Heart (tissue), 3 donors: Measurements from ENCODE around the gene SLC27A4.

DNA sequence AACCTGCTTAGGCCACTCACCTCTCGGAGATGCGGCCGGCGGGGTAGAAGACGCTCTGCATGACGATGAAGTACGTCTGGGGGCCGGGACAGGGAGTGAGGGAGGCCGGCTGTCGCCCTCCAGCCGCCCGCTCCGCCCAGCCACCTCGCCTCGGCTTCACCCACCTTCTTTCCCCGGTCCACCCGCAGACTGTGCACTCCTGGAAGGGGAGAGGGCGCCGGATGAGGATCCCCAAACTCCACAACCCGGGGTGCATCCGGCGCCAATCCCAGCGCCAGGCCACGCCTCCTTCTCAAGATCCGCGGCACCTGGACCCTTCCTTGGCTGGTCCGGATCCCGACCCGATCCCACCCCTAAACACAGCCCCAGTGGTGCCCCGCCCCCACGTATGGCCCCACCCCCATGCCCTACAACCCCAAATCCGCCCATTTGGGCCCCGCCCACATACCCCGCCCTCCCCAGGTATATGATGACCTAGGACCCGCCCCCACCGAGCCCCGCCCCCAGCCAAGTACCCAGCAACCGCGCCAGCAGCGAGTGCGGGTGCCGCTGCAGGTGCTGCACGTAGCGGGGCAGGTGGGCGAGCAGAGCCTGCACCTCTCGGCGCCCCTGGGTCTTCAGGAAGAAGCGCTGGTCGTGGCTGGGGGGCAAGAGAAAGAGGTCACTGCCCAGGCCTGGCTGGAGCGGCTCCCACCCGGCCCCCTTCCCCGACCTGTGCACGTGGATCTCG lies 3.3 kb downstream of the PIP5KL1 start:
- RAMPAGE, long total RNA, 2 experiments = no peak in any of the 2 experiments

- RAMPAGE, long total RNA, 2 experiments = no peak in any of the 2 experiments
Observed at GRCh38 chr9:127944529-127945022, 6.9 kb upstream of the DPM2 start.

DNA sequence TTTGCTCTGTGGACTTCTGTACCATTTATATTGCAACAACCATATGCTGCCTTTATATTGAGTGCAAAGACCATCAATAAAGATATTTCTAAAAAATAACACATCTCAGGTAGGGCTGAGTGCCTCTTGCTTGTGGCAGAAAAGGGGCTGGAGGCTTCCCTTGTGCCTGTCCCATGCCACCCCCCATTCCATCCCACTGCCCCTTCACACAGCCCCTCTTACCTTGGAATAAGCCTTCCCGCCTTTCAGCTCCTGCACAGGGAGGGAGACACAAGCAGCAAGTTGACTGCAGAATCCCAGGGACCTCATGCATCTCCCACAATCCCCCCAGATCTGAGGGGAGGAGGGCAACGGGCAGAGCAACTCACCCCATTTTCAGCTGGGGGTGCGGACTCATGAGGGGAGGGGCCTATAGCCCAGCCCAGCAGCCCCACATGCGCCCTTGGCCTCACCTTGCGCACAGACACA lies 15.7 kb upstream of the DPM2 start:
- RAMPAGE, long total RNA, 2 experiments = no peak in any of the 2 experiments

GRCh38 chr9:127966342-127967013 lies 14.3 kb downstream of the EEIG1 start:
- RAMPAGE, long total RNA, 2 experiments = no peak in any of the 2 experiments

DNA sequence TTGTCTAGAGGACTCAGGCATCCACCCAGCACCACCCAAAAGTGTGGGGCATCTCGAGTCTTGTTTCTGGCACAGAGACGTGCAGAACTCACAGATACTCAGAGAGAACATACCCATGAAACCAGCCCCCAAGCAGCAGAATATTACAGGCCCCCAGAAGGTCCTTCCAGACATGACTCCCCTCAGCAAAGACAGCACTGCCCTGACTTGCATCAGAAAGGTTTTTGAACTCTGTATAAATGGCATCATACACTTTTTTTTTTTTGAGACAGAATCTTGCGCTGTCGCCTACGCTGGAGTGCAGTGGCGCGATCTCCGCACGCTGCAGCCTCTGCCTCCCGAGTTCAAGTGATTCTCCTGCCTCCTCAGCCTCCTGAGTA lies 10.9 kb downstream of the EEIG1 start:
- RAMPAGE, long total RNA, 2 experiments = no peak in any of the 2 experiments

DNA sequence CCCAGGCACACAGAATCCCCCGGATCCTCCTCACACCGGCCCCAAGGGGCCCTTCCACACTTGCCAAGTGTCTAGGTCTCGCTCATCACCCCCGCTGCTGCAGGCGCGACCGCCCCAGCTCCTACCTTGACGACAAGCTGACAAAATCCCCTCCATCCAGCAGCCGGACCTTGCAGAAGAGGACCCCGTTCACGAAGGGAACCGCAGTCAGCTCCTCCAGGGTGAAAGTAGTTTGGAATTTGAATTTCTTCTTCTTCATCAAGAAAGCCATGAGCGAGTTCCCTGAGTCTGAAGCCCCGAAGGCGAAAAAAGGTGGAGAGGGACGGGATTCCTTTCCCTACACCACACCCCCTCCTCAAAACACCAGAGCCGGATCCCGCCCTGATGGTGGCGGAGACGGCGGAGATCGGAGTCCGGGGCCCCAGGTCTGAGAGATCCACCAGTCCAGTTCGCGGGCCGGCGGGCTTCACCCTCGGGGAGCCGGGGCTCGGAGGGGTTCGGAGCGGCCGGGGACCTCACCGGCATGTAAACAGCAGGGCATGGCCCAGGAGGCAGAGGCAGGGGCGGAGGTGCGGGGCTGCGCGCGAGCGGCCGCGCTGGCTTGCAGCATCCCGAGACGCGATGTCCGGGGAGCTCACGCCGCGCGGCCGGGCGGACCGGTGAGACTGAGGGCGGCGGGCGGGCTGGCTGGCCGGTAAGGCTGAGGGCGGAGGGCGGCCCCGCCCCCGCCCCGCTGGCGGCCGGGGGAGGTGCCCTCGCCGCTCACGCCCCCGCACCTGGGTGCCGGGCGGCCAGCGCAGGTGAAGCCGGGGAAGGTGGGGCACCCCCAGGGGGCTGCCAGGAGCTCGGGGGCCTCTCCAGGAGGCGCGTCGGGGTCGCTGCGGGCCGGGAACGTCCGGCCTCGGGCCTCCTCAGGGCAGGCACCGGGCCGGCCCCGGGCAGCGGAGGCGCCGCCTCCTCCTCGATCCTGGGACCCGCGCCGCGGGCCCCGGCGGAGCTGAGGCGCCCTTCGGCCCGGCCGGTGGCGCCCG lies 607 bp downstream of the EEIG1 start:
- RAMPAGE, long total RNA, 2 experiments = no peak in any of the 2 experiments

- RAMPAGE, long total RNA, 2 experiments = no peak in any of the 2 experiments
Observed at GRCh38 chr9:127990759-127991640, 10.2 kb upstream of the EEIG1 start.

- RAMPAGE, long total RNA, 2 experiments = no peak in any of the 2 experiments
Observed at GRCh38 chr9:128071945-128073134, 4.3 kb downstream of the SLC25A25 start.

DNA sequence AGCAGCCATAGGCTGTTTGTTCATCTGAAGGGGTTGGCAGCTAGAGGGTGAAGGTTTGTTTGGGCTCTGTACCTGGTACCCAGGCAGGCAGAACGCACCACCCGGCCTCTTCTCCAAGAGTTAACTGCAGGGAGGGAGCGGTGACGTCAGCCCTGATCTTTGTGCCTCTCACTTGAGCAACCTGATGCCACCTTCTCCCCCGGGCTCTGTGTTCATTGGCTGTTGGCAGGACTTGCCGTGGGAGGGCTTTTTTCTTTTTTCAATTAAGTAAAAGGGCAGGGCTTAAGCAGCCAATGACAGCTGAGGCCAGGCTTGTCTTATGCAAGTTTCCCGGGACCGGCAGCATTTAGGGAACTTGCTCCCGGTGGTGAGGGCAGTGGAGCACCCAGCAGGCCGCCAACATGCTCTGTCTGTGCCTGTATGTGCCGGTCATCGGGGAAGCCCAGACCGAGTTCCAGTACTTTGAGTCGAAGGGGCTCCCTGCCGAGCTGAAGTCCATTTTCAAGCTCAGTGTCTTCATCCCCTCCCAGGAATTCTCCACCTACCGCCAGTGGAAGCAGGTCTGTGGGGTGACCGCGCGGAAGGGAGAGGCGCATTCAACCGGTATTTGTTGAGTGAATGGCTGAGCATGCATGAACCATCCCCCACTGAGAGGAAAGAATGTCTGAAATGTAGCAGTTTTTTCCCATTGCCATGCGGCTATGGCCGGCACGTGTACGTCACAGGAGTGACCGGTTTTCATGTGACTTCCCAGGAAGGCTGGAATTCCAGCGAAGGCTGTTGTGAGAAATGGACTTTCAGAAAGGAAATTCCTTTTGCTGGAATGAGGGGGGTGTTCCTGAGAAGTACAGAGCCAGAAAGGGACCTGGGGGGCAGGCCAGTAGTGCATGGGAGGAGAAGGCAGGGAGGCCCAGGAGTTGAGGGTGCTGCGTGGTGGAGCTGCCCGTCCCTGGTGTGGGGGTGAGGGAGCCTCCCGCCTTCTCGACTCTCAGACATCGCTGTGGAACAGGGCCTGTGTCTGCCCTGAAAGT lies 29.0 kb downstream of the PTGES2 start:
- RAMPAGE, long total RNA, 2 experiments = no peak in any of the 2 experiments

- RAMPAGE, long total RNA, 2 experiments = no peak in any of the 2 experiments
Observed at GRCh38 chr9:128125042-128126403, 2.0 kb downstream of the PTGES2 start.

DNA sequence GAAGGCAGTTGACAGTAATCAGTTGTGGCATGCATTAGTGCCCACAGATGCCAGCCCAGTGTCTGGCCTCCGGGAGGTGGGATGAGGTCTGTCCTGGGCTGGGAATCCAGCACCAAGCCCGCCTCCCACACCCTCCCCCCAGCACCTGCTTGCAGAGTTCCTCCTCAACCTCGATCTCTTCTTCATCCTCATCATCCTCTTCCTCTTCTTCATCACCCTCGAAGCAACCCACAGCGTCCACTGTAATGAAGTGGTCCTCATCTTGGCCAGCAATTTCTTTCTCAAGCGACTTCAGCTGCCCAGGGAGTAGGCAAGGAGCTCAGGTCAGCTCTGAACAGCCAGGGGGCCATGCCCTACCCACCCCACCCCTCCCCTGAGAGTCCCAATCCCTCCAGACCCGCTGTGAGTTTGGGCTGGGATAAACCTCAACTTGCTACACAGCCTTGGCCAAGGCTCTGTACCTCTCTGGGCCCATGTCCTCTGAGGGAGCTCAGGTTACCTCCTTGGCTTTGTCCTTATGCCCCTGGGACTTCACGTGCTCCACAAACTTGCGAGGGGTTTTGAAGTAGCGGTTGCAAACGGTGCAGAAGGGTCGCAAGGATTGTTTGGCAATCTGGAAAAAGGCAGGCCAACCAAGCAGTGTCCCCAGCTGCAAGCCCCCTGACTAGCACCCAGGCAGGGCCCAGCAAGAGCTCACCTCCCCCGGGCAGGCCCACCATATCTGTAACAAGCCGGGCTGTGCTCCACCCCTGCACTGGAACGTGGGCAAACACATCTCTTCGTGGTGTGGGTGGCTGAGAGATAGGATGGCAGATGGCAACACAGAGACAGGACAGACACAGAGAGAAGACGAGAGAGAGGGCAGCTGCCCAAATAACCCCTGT lies 9.1 kb downstream of the BBLN start:
- RAMPAGE, long total RNA, 2 experiments = no peak in any of the 2 experiments

GRCh38 chr9:128176263-128176765 lies 15.1 kb downstream of the CIZ1 start:
- RAMPAGE, long total RNA, 2 experiments = no peak in any of the 2 experiments

DNA sequence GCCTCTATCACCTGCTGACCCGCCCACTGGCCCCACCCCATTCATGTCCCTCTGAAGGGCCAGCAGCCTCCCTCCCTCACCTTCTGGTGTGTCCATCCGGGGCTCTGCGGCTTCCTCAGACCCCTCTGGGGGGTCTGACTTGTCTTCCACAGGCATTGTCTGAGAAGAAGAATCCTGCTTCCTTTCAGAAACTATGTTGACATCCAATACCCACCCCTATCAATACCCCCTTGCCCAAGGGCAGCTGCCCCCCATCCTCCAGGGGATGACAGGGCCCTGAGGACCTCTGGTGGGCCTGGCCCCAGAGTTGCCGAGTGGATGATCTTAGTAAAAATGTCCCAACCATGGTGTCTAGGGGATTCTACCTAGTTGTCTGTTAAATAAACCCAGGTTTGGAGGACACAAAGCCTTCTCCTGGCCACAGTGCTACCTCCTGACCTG lies 10.7 kb downstream of the CIZ1 start:
- RAMPAGE, long total RNA, 2 experiments = no peak in any of the 2 experiments

DNA sequence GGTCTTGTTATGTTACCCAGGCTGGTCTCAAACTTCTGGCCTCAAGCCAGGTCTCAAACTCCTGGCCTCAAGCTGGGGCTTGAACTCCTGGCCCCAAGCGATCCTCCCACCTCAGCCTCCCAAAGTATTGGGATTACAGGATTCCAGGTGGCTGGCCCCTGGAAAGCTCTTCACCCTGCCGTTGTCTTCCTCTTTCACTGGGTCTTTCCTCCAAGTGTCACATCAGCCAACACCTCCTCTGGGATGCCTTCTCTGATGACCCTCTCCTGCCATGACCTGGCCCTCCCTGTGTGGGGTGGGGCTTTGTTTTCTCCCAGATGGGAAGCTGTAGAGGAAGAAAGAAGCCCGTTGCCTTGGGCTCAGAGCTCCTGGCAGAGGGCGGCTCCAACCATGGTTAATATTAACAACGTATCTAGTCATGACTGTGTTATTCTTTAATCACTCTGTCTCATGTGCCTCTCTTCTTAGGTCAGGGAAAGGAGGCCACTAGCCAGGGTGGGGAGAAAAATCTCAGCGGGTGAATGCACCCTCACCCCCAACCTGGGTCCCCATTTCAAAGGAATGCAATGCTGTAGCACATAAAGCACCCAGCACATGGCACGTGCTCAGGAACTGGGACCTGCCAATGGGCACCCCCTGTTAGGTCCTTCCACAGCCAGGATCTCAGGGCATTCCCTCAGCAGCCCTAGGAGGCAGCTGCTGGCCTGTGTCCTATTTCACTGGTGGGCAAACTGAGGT lies 8.5 kb downstream of the DNM1 start:
- RAMPAGE, long total RNA, 2 experiments = no peak in any of the 2 experiments

DNA sequence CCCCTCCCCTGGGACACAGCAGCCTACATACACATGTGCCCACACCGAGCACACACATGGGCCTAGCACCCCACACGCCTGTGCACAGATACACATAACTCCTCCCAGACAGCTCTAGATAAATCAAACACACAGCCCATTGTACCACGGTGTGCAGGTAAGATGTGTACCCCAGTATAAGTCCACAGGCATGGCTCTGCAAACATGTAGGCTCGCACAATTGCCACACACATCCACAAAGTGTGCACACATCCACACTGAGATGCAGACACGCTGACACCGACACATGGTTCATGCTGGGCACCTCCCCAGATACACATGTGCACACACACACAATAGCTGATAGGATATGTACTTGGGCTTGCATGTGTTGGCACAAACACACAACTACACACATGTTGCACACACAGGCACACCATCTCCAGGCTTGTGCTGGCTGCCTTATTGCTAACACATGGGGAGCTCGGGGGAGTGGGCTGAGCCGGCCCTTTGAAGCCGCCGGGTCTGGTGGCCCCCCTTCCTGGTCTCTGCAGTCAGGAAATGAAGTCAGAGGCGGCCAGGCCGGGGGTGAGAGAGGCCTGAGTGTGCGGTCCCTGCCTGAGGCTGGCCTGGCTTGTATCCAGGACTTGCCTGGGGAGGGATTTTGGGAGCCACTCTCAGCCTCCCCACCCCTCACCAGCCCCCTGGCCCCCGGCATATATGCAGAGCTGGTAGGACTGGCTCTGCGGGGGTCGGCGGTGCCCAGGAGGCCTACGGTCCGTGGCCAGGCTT lies 30.1 kb downstream of the GOLGA2 start:
- RAMPAGE, long total RNA, 2 experiments = no peak in any of the 2 experiments

- RAMPAGE, long total RNA, 2 experiments = no peak in any of the 2 experiments
Observed at GRCh38 chr9:128254041-128254896, 21.5 kb downstream of the GOLGA2 start.

DNA sequence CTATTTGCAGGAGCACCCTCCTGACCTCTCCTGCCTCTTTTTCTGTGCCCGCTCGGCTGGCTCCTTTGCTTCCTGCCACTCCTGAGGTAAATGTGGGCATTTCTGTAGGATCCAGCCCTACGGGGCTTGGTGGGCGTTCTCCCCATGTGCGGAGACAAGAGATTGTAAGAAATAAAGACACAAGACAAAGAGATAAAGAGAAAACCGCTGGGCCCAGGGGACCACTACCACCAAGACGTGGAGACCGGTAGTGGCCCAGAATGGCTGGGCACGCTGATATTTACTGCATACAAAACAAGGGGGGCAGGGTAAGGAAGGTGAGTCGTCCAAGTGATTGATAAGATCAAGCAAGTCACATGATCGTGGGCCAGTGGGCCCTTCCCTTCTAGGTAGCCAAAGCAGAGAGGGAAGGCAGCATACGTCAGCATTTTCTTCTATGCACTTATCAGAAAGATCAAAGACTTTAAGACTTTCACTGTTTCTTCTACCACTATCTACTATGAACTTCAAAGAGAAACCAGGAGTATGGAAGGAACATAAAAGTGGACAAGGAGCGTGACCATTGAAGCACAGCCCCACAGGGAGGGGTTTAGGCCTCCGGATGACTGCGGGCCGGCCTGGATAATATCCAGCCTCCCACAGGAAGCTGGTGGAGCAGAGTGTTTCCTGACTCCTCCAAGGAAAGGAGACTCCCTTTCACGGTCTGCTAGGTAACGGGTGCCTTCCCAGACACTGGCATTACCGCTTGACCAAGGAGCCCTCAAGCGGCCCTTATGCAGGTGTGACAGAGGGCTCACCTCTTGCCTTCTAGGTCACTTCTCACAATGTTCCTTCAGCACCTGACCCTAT lies 3.3 kb downstream of the SWI5 start:
- RAMPAGE, long total RNA, 2 experiments = no peak in any of the 2 experiments

- RAMPAGE, long total RNA, 2 experiments = no peak in any of the 2 experiments
Observed at GRCh38 chr9:128321708-128322303, 441 bp downstream of the TRUB2 start.

GRCh38 chr9:128325246-128326222 lies 2.9 kb downstream of the COQ4 start:
- RAMPAGE, long total RNA, 2 experiments = no peak in any of the 2 experiments

- RAMPAGE, long total RNA, 2 experiments = no peak in any of the 2 experiments
Observed at GRCh38 chr9:128339765-128341044, at the start of gene SLC27A4. Gene SLC27A4 (plus strand): TSS chr9:128340527.